Neutrophil (primary cell): ENCODE data around the genes AP2M1 and CAMK2N2.

GRCh38 chr3:180949099-180949418 lies 36.6 kb downstream of the FXR1 start:
- PRO-cap: no peak

GRCh38 chr3:181694784-181695868 lies 16.6 kb upstream of the SOX2 start:
- PRO-cap: no peak

- PRO-cap: no peak
Measured at GRCh38 chr3:181712560-181713888, 1.3 kb downstream of the SOX2 start.

GRCh38 chr3:182165320-182165706 lies 453.6 kb downstream of the SOX2 start:
- PRO-cap: no peak

DNA sequence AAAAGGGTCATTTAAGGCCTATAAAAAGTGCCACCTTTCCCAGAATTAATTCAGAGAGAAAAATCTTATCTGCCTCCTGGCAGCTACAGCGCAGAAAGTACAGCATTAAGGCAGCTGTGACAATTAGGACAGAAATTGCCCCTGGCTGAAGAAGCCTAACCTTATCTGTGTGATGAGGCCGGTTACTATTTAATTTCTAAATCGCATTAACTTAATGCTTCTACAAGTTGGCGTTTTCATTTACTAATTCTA lies 1.2 kb downstream of the ATP11B start:
- PRO-cap: no peak

- PRO-cap: no peak
Measured at GRCh38 chr3:182880697-182881070, 87.4 kb downstream of the ATP11B start.

- PRO-cap: no peak
Measured at GRCh38 chr3:183038671-183039258, 58.4 kb upstream of the DCUN1D1 start.

GRCh38 chr3:183212461-183213116 lies 40.5 kb upstream of the B3GNT5 start:
- PRO-cap: bidirectional peak, plus-strand start at chr3:183212859, minus-strand start at chr3:183212743

DNA sequence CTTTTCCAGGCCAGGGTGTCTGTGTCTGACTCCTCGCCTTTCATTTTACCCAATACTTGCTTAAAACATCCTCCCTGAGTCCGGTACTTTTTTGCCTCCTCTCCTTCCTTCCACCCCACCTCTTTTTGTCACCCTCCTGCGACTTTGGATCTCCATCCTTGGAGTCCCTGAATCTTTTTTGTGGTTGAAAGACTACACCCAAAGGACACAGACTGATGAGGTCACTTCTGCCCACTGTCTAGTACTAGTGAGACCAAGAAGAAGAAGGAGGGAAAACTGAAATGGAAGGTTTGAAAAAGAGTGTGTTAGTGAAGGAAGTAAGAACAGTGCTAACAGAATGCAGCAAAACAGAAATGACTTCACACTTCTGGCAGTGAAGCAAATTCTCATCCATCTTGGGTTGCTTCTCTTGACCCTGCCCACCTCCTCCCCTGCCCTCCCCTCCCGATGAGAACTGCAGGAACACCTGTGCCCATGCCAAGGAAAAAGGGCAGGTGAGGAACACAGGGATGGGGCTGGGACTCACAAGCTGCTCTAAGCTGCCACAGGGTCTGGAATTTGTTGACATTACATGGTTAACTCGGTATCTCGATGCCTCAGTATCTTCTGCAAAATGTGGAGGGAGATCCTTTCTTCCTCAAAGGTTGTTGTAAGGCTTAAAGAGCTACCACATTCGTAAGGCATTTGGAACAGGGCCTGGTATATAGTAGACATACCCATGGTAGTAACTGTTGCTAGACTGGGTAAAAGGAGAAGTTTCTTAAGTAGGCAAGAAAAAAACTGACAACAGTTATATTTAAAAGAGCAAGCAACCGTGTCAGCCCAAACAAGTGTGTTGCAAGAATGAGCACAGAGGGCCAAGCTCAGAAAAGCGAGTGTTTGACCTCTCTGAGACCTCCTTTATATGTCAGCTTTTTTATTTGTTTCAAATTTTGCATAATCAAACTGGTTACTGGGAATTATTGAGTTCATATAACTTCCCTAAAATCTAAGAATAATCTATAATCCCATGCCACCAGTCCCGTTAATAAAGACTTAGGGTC lies 6.9 kb downstream of the B3GNT5 start:
- PRO-cap: no peak

GRCh38 chr3:183269358-183270469 lies 16.7 kb downstream of the B3GNT5 start:
- PRO-cap: no peak

DNA sequence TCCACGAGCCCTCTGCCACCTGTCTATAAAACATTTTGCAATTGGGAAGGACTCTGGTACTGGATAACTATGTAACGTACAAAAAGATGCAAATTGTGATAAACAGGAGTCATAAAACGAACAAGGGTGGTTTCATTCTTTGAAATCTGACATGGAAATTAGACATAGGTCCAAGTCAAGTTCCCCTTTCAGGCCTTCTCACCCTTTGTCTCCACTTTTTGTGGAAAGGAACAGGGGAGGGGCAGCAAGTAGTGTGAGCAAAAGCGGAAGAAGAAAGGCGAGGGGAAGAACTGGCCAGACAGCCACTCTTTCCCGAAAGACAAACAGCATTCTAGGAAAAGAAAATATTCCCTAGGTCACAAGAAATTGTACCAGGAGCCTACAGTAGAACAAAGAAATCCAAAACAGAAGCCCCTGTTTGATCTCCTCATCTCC lies 52.6 kb downstream of the MCF2L2 start:
- PRO-cap: no peak

DNA sequence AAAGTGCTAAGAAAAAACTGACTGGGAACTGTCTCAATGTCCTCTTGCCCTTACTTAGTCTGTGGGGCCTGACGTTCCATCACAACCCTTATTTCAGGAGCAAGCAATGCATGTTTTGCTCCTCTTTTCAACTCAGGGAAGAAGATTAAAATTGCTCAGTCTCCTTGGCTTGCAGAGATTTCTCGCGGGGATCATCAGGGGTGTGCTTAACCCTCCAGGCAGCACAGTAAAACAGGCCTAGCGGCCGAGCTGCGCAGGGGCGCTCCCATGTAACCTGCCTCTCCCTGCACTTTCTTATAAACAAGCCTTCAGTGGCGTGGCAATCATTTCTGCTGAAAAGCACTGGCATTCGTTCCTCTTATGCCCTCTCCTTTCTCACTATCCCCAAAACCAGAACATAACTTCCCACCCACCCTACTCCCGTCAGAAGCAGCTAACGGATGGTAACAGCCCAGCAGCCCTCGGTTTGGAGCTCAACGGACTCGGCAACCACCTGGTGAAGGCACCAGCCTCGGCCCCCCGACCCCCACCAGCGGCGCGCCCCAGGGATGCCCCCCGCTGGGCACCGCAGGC lies 1.2 kb downstream of the MCF2L2 start:
- PRO-cap: no peak

- PRO-cap: no peak
Measured at GRCh38 chr3:183527316-183527703, 28.2 kb downstream of the KLHL6 start.

- PRO-cap: bidirectional peak, plus-strand start at chr3:183636774, minus-strand start at chr3:183636532
Measured at GRCh38 chr3:183636708-183637244, 1.4 kb downstream of the KLHL24 start.

DNA sequence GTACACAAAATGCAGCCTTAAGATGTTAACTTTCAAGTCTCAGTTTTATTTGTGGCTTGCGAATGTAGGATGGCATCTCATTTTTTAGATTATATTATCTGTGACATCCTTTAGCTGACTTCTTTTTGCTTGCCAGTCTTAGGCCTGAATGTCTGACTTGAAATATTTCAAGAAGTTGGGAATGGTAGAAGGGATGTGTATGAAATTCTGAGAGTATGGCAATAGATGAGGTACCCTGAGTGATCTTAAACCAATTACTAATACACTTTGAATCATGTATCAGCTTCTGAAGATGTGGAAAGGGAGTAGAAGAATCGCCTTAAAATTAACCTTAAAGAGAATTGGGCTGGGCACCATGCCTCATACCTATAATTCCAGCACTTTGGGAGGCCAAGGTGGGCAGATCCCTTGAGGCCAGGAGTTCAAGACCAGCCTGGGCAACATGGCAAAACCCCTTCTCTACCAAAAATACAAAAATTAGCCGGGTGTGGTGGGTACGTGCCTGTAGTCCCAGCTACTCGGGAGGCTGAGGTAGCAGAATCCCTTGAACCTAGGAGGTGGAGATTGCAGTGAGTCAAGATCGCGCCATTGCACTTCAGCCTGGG lies 13.1 kb downstream of the KLHL24 start:
- PRO-cap: no peak

DNA sequence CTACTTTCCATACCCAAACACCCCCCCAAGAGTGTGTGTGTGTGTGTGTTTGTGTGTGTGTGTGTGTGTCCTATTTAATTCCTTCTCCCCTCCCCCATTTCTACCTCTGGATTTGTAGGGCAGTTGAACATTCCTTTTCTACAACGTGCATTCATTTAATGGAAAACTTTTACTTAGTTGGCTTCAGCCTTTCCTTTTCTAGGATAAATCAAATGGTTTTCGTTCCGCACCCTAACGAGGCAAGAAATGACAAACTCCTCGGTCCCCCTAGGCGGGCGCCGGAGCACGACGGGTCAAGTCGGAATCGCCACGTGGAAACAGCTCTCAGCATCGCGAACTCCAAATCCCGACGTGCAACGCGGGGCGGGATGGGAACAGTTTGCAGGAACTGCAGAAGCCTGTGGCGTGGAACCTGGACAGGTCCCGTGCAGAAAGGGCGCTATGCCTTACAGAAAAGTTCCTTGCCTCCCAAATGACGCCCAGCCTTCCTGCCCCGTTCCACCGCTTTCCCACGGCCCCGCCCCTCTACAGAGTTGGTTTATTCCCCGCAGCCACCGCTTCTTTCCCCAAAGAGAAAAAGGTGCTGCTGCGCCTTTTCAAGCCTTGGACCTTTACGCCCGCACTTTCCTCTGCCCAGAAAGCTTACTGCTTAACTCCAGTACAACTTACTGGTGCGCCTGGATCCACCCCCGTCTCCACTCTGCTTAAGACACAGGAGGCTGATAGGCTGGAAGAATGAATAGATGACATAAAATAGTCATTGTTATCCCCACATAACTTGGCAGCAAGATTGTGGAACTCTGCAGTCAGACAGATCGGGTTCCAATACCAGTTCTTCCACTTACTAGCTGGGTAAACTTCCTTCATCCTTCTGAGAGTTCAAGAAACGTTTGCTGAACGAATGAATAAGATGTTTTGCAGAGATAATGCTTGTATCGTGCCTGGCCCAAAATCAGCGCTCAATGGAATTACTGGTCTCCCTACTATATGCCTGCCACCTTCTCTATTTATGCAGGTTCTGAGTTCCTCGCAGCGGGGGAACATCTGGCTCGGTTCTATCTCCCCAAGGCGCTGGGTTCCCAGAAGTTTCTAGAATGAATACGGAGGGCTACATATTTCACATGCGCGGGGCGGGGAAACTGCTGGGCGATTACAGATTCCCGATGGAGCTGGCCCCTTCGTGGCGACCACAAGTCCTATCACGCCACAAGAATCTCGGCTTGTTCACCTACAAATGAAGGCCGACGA lies 867 bp upstream of the EIF2B5 start:
- PRO-cap: no peak

DNA sequence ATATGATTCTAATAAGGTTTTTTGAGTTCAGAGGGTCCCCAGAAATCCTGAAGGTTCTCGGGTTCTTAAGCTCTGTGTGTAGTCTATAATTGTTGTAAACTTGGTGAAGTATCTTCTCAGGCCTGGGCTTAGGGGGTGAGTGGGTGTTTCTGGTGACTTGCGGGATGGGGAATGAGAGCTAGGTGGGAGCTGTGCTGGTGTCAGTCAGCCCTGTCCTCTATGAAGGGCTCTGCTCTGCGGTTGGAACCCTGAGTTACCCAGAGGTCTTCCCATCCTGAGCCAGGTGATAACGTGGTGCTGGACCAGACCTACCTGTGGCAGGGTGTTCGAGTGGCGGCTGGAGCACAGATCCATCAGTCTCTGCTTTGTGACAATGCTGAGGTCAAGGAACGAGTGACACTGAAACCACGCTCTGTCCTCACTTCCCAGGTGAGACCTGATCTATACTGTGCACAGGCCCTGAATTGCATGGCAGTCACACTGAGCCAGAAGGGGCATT lies 6.5 kb downstream of the EIF2B5 start:
- PRO-cap: no peak

DNA sequence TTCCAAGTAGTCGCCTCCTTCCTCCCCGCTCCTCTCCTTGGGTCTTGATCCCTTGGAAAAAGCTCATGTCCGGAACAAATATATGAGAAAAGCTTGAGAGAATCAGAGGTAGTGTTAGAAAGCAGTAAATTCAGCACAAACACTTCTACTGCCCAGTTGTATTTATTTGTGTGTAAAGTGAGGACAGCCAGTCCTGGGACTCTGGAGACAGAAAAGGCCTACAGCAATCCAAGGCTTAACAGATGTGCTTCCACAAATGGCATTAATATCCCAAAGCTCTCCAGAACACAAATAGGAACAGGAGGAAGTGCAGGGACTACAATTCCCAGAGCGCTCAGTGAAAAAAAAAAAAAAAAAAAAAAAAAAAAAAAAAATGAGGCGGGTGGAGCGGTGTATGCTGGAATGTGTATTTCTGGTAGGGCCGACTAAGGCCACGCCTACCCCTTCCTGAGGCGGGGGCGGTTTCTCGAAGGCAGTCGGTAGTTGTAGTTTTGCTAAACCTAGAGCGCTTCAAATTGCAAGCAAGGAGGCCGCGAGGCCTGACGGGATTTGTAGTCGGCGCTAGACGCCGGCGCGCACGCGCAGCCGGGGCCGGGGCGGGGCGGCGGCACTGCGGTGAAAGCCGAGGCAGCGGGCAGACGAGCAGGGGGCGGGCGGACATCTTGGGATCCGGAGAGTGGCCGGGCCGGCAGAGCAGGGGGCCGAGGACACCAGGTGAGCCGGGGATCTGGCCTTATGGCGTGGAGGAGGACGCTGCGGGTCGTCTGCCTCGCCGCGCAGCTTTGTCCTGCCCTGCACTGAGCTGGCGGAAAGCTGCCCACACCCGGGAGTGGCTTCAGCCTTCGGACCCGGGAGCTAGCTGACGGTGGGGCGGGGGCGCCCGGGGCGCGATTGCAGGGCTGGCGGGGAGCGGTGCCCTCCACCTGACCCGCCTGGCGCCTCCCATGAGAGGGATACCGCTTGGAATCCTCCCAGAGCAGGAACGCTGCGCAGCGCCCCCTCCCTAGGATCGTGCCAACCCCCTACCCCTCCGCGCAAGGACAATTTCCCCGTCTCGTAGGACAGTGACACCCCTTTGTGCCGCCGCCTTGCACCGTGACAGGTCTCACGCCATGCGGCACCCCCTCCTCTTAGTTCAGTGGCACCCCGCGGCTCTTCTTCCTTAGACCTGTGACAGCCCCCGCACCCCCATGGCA lies at the start of gene AP2M1:
AP2M1 (plus strand) TSS at position 610 of the 1,196 bp plus-strand sequence.
- PRO-cap: unidirectional peak, plus-strand start at position 637 of the sequence

DNA sequence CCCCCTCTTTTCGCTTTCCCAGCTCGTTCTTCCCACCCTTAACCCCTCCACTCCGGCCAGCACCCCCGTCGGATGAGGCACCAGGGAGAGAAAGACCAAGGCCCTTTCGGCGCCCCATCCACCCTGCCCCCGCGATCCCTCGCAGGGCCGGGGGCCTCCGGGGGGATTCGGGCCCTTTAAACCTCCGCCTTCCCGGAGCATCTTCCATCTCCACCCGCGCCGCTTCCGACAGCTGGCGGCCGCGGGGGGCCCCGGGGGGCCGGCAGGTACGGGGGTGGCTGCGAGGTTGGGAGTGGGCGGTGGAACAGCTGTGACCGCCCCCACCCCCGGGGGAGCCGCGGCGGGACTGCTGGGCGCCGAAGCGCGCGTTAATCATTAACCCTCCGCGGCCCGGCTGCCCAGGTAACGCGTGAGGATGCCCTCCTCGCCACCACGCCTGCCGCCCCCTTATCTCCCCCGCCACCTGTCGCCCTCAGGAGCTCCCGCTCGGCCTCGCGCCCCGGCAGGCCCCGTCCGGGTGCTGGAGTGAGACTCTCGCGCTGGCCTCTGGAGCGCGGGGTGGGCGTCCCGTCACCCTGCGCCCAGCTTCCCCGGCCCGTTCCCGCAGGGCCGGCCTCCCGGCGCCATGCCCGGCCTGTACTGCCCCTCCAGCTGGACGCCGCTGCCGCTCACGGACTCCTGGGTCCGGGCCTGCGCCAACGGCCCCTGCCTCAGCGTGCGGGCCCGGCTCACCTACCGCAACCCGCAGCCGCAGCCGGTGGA lies 700 bp downstream of the VWA5B2 start:
- PRO-cap: no peak

DNA sequence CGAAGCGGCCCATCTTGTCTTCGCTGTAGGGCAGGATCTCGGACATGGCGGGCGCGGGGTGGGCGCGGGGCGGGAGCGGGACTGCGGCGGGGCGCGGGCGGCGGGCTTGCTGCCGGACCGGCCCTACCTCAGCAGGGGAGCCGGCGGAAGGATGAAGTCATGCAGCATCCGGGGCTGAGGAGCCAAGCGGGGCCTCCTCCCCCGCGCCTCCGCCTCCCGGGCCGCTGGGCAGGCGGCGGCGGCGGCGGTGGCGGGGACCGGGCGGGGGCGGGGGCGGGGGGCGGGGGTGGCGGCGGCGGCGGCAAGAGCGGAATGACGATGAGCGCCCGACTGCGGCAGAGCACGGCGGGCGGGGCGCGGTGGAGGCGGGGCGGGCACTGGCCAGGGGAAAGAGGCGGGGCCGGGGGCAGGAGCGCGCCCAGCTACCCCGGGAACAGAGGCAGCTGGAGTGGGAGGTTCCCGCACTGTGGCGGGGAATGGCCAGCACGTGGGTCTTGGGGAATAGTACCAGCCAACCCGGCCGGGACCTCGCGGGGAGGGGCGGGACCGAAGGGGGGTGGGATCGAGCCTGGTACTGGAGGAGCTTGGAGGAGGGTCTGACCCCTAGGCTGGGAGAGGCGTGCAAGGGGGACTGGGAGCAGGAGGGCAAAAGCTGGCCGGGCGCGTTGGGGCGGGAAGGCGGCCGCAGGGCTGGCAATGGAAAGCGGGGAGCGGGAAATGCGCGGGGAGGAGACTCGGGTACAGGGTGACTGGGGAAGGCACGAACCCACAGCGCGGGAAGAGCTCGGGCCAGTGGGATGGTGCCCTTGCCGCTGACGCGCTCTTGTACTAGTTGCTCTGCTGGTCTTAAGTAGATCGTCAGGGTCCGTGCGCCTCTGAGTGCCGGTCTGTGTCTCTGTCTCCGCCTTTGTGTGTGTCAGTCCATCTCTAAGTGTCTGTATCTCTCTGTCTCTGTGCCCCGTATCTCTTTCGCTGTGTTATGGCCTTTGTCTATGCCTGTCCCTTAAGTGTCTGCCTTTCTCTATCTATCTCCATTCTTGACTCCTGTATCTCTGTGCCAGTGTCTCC lies at the start of gene CAMK2N2:
CAMK2N2 (minus strand) TSS at position 314 of the 1,068 bp plus-strand sequence.
- PRO-cap: no peak